BE2C (cell line): ENCODE data around the gene KRTAP5-9.

GRCh38 chr11:71287203-71287785 lies 34.9 kb upstream of the SHANK2 start:
- RRBS: no CpG with 5 or more reads among the region's 5 CpGs

DNA sequence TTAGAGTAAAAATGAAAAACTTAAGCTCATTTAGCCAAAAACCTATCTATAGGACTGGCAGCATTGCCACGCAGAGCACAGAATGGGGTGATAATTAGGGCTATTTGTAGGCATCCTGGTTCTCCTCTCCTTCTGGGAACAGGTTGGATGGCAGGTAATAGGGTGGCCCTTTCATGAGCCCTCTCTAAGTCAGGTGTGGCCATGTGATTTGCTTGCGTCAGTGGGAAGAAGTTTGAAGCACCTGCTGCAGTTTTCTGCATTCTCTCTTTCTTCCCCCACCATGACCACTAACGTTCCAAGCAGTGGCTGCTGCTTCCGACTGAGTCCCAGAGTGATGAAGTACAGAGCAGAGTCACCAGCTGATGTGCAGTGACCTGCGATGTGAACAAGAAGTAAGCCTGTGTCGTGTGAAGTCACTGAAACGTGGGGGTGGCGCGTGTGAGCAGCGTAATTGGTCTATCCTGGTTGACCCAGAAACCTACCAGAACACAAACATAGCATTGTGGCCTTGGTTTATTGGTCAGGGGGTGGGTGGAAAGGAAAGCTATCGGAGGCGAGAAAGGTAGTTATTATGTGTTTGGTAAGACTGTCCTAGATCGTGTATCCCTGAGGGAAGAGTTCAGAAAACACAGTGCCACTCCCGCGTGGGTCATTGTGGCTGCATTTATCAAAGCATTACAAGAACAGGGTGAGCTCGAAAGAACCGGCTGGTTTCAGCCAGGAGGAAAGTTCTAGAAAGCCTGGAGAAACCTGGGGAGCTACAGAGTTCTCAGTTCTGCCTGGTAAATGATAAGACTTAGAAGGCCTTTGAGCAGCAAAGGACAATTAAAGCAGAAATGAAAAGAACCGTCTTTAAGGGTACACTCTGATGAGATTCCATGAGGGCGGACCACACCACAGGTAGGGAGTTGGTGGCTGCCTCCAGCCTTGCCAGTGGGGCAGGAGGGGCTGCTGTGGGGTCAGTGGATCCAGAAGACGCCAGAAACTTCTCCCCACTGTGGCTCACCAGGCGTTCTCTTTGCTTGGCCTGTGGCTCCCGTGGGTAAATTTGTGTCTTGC lies 3.6 kb downstream of the KRTAP5-7 start:
- RRBS: no CpG with 5 or more reads among the region's 22 CpGs

DNA sequence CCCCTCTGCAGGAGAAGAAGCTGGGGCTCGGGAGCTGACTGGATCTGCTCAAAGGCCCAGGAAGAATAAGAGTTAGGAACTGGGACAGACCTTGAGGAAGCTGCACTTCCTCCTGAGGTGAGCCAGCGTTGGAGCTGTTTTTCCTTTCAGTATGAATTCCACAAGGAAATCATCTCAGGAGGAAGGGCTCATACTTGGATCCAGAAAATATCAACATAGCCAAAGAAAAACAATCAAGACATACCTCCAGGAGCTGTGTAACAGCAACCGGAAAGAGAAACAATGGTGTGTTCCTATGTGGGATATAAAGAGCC lies at the start of gene KRTAP5-9:
Gene KRTAP5-9, plus strand, starts transcription at position 154 of the 314 bp plus-strand sequence.
- RRBS: no CpG with 5 or more reads among the region's 3 CpGs

GRCh38 chr11:72039680-72040005 lies 40.7 kb downstream of the NUMA1 start:
- RRBS: no CpG with 5 or more reads among the region's 4 CpGs

DNA sequence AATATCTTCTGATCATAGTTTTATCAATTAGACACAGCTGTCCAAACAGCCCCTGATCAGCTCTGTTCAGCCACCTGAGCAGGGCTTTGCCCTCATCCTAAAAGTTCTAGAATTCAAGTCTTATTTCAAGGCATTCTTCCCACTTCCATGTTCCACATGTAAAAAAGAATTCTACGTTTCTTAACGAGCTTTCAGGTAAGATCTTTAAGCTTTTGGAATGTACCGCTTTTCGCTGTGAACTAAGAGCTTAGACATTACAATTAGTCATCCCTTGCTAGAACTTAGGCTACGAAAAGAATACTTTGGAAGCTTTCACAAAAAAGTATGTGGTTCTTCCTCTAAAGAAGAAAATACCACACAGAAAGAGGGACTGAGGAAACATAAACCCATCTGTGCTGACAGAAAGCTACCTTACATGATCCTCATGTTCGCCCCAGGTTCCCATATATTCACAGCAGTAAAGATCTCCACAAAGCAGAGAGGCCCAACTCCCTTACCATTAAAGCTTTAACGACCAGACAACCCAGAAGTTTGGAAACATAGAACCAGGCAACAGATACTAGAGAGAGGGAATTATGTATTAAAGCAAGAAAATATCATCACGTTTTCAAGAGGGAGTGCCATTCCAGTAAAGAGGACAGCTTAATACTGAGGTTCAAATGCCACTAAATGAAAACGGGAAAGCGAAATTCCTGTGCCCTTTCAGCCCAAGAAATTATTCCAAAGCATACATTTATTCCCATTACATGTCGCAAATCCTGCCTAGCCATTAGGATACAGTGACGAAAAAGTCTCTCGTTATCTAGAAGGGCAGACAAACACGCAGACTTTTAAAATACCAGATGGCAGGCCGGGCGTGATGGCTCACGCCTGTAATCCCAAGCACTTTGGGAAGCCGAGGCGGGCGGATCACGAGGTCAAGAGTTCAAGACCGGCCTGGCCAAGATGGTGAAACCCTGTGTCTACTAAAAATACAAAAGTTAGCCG lies 1.6 kb downstream of the NUMA1 start:
- RRBS: no CpG with 5 or more reads among the region's 23 CpGs

DNA sequence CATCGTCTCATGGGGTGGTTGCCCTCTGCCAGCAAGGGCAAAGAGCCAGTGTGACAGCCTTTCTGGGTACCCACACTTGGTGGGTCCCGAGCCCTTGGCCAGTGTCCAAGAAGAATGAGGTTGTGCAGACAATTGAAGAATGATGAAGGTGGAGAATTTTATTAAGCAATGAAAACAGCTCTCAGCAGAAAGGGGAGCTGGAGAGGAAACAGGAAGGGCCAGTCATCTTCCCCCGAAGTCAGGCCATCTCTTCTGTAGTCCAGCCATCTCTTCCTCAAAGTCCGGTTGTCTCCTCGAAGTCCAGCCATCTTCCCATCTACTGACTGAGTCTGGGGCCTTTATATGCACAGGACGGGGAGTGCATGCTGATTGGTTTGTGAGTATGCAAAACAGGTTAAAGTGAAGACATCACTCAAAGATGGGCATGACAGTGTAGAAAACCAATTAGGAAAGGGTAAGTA lies 11.1 kb upstream of the FOLR3 start:
- RRBS: no CpG with 5 or more reads among the region's 6 CpGs

GRCh38 chr11:72233860-72234614 lies 9.5 kb downstream of the INPPL1 start:
- RRBS: no CpG with 5 or more reads among the region's 8 CpGs

DNA sequence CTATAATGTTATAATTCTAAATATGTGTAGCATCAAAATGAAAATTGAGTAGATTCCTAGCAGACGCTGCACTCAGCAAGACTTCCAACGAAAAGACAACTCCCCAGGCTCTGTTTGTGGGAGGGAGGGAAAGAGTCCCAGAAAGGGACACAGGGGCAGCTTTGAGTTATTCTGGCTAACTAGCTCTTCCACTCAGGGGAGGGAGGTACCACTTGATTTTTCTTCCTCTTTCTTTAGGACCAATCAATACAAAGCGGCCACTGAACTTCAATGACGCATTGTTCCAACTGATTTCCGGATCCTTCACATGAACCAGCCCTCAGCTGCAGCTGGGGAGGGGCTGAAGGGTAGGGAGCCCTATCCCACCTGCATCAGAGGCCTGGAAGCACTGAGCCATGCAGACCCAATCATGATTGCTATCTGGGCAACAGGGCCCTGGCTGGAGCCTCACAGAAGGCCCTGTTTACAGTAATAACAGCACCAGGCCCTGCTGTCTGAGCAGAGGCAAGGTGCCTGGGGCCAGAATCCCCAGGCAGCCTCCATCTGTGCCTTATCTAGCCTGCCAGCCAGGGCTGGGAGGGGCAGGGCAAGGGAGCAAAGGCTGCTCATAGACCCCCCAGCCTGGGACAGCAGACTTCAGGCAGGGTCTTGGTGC lies 22.7 kb downstream of the CLPB start:
- RRBS: no CpG with 5 or more reads among the region's 5 CpGs

- RRBS: no CpG with 5 or more reads among the region's 10 CpGs
Measured at GRCh38 chr11:72471231-72471726, 36.9 kb upstream of the CLPB start.

- RRBS: no CpG with 5 or more reads among the region's 3 CpGs
Measured at GRCh38 chr11:72483761-72484268, 49.5 kb upstream of the CLPB start.

GRCh38 chr11:72600359-72601119 lies 73.7 kb downstream of the PDE2A start:
- RRBS: no CpG with 5 or more reads among the region's 16 CpGs

GRCh38 chr11:72618199-72618894 lies 55.9 kb downstream of the PDE2A start:
- RRBS: no CpG with 5 or more reads among the region's 12 CpGs

DNA sequence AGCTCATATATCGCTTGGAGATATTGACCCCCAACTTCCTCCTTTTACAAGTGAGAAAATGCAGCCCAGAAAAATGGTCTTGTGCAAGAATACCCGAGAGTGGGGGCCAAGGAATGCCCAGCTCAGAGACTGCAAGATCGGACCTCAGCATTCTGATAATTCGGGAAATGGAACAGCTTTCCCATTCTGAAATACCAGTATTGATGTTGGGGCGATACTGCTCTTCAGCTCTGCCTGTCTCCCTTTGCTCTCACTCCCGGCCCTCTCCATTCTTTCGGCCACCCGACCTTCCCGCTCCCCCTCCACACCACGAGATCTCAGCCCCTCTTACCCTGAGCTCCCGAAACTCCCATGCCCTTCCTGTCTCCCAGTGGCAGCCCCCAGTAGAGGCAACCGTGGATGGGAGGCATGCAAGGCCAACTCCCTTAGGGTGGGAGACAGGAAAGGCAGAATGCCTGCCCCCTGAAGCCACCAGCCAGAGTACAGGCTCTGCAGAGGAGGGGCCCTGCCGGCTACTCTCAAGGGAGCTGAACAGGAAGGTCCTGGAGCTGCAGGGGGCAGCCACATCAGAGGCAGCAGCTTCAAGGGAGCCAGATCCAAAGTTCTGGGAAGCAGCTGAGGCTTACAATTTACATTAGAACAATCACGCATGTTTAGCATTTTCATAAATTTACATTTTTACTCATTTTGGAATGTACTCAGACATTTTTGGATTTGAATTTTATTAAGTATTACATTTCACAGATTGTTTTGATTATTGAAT lies 38.4 kb downstream of the PDE2A start:
- RRBS: no CpG with 5 or more reads among the region's 14 CpGs

GRCh38 chr11:72641810-72642141 lies 32.4 kb downstream of the PDE2A start:
- RRBS: 88% methylated on average over 2 of the region's 12 CpGs

DNA sequence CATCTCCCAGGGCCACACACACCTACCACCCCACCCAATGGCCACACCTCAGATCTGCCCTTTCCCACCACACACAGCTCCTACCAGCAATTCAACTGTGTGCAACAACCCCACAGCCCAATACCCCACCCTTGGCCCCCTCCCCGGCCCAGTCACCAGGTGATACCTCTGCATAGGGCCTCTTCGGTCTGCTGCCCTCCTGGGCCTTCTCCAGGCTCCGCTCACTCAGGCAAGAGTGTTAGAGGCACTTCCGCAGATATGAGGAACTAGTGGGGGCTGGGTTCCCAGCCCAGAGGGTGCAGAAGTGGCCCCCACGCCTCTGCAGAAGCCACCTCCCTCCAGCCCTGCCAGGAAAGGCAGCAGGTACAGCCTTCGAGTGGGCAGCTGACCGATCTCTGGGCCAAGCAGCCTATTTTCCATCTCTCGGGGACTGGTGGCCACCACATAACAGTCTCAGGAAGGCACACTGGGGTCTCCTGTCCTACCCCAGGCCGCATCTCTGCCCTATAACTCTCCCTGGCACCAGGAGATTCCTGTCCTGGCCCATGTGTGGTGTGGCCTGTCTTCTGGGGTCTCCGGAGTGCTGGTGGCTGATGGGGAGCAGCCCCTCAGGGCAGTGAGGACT lies 13.3 kb downstream of the ARAP1 start:
- RRBS: 92% methylated on average over 1 of the region's 10 CpGs

GRCh38 chr11:72743920-72744337 lies 8.3 kb downstream of the ARAP1 start:
- RRBS: no CpG with 5 or more reads among the region's 4 CpGs

DNA sequence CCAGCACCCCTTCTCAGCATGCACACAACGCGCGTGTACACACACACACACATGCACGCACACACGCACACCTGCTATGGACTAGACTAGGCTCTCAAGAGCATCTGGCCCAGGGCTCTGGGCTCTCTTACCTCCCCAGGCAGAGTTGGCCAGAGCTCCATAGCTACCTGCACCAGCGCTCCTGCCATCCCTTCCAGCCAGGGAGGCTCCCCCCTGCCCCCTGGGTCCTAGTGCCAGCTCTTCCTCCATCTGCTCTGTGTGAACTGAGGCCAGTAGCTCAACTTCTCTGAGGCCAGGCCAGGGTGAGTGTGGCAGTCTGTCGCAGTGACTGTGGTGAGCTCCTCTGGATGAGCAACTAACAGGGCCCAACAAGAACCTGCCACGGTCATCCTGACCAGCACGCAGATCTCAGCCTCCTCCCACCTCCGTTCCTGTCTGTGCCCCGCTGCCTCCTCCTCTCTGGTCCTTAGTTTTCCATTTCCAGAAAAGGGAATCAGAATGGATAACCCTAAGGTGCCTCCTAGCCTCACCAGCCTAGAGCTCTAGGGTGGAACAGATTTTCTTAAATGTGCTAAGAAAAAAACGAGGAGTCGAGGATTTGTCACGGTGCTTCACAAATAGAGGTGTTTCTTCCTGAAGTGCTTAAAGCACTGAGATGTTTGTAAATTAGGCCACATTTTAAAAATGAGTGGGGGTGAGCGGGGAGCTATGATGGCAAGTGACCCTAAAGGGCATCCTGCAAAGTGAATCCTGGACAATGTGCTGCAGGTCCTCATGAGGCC lies 11.1 kb downstream of the STARD10 start:
- RRBS: no CpG with 5 or more reads among the region's 15 CpGs

DNA sequence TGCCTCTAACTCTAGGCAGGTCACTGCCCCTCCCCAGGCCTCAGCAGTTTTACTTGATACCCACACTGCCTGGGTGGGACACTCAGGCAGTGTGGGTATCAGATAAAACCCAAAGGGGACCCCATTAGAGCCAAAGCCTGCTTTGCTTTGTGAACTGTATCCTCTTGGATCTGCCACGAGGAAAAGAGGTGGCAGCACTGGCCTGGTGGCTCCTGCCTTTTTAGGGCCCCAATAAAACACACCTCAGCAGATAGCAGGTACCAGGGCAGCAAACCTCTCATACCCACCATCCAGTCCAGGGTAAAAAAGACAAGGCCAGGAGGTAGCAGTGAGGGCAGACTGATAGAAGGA lies 10.4 kb downstream of the STARD10 start:
- RRBS: no CpG with 5 or more reads among the region's 1 CpG

DNA sequence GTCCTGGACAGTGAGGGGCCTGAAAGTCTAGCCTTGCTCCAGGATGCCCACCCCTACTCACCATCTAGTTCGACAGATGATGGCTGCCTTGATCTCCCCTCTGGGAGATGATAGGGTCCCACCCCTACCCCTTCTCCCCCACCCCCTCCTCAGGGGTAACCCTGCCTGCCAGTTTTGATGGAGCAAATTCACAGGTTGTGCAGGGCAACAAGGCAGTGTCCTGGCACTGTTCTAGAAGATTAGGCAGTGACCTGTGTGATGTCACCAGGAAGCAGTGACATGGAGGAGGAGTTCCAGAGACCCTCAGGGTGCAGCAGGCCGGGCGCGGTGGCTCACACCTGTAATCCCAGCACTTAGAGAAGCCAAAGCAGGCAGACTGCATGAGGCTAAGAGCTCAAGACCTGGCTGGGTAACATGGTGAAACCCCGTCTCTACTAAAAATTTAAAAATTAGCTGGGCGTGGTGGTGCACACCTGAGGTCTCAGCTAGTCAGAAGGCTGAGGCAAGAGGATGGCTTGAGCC lies 8.0 kb downstream of the STARD10 start:
- RRBS: no CpG with 5 or more reads among the region's 6 CpGs

DNA sequence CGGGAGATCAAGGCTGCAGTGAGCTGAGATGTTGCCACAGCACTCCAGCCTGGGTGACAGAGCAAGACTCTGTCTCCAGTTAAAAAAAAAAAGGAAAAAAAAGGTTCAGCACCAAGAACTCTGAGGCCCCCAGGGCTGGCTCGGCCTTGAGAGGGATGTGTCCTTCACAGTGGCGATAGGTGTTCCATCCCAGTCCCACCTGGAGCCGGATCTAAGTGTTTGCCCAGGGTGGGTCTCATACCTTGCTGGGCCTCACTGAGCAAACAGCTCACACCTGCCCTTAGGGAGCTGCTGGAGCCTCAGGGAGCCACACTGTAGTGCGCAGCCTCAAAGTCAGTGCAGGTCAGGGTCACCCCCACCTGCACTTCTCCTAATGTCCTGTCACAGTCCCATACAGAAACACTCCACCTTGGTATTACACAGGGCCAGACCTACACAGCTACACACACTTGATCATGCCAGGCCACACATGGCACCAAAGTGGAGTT lies 7.5 kb downstream of the STARD10 start:
- RRBS: no CpG with 5 or more reads among the region's 5 CpGs